Heart (tissue), 3 donors: Measurements from ENCODE around the gene RUSF1.

DNA sequence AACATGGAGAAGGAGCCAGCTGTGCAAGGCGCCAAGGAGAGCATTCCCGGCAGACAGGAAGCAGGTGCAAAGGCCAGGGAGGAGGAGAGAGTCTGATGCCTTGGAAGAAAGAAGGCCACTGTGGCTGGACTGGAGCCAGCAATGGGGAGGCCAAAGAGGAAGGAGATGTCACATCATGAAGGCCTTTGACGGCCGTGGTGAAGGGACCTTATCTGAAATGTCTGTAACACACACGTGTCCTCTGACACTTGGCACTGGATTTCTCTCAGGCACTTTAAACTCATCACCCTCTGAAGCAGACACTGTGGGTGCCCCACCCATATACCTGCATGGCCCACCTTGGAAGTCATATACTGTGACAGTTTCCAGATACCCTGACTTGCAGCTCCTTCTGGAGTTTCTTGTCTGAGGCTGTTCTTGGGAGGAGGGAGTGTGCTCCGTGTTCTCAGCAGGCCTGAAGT lies 2.0 kb upstream of the SLC5A2 start:
- RAMPAGE, long total RNA, 2 experiments, result no peak in any of the 2 experiments

DNA sequence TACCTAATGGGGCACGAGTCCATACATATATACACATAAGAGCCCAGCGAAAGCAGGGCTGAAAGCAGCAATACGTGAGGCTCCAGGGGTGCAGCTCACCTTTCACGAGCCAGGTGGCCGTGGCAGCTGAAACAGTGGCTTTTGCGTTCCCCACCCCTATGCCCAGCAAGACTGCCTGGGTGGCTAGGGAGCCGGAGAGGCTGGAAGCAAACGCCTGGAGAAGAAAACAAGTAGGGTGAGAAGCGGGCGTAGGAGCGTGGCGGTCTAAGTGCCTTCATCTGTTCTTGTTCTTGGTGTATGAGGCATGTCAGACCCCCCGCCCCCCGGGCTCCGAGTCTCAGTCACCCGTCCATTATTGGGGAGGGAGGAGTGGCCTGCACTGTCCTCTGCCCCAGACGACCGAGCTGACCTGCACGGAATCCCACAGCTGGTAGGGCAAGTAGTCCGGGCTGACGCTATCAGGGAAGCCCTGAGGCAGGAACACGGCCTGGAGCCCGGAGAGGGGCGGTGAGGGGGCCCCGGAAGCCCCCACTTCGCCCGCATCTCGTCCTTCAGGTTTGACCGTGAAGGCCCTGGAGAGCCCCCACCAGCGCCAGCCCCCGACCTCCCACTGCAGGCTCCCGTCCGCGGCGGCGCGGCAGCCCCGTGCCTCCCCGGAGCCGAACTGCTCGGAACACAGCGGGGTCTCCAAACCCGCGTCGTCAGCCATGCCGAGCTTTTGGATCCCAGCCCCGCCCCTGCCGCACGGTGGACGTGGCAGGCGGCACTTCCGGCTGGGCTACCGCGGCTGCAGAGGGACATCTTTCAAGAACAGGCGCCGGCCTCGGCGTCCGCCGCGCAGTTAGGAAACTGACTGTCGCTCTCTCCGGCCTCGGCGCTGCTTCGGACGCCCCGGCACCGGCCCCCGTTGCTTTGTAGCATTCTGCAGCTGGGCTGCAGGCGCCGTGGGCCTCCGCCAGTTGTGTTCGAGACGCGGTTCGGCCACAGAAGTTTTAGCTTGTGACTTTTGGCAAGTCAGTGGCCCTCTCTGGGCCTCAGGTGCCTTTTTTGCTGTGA lies at the start of gene RUSF1:
RUSF1 (minus strand) TSS at position 727 of the 1,056 bp plus-strand sequence.
- RAMPAGE, long total RNA, 2 experiments, result start-site peak on the plus strand in 1 of 2 experiments, centred at position 804 of the sequence, 74 reads per replicate; start-site peak on the minus strand in 2 of 2 experiments, centred at positions 718 to 720 of the sequence, 50 to 74 reads per replicate

GRCh38 chr16:31709936-31710904 lies 2.8 kb upstream of the KRBOX5 start:
- RAMPAGE, long total RNA, 2 experiments, result no peak in any of the 2 experiments

- RAMPAGE, long total RNA, 2 experiments, result no peak in any of the 2 experiments
Observed at GRCh38 chr16:32253959-32254311, 849 bp downstream of the TP53TG3D start.

DNA sequence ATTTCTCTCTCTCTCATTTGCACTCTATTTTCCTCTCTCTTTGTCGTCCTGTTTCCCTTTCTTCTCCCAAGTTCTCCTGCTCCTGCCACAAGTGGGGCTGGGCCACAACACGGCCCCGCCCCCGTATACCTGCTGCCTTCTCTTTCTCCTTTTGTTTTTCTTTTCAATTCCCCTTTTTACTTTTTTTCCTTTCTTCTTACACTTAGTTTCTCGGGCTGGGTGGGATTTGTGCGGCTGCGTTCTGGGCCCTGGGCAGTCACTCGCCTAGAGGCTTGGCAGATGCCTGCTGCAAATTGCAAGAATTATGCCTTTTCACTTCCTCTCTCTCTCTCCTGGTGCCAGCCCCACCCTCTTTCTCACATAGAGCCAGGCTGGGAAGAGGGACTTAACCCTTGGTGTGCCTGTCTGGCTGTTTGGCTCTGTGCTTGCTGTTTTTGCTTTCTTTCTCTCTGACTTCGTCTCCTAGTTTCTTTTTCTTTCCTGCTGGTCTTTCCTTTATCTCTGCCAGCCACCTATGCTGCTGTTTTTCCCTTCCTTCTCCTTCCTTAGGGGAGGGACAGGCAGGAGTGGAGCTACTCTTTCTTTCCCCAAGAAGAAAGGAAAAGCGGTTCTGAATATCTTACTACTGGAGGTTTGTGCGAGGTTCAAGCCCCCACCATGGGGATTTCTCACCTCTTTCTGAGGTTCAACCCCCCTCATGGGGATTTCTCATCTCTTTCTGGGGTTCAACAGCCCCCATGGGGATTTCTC lies 2139.6 kb downstream of the TP53TG3F start:
- RAMPAGE, long total RNA, 2 experiments, result no peak in any of the 2 experiments

- RAMPAGE, long total RNA, 2 experiments, result no peak in any of the 2 experiments
Observed at GRCh38 chr16:46743256-46743971, 4.7 kb downstream of the MYLK3 start.

GRCh38 chr16:46746654-46747349 lies 1.3 kb downstream of the MYLK3 start:
- RAMPAGE, long total RNA, 2 experiments, result start-site peak on the plus strand in 1 of 2 experiments, at chr16:46747230-46747240 at its widest, 6 reads per replicate

GRCh38 chr16:46762889-46763621 lies 14.9 kb upstream of the MYLK3 start:
- RAMPAGE, long total RNA, 2 experiments, result start-site peak on the minus strand in 2 of 2 experiments, at chr16:46763099-46763299 at its widest, 102 to 1,758 reads per replicate

GRCh38 chr16:46883174-46883689 lies 930 bp upstream of the GPT2 start:
- RAMPAGE, long total RNA, 2 experiments, result no peak in any of the 2 experiments

- RAMPAGE, long total RNA, 2 experiments, result no peak in any of the 2 experiments
Observed at GRCh38 chr16:46909442-46910114, 25.4 kb downstream of the GPT2 start.

DNA sequence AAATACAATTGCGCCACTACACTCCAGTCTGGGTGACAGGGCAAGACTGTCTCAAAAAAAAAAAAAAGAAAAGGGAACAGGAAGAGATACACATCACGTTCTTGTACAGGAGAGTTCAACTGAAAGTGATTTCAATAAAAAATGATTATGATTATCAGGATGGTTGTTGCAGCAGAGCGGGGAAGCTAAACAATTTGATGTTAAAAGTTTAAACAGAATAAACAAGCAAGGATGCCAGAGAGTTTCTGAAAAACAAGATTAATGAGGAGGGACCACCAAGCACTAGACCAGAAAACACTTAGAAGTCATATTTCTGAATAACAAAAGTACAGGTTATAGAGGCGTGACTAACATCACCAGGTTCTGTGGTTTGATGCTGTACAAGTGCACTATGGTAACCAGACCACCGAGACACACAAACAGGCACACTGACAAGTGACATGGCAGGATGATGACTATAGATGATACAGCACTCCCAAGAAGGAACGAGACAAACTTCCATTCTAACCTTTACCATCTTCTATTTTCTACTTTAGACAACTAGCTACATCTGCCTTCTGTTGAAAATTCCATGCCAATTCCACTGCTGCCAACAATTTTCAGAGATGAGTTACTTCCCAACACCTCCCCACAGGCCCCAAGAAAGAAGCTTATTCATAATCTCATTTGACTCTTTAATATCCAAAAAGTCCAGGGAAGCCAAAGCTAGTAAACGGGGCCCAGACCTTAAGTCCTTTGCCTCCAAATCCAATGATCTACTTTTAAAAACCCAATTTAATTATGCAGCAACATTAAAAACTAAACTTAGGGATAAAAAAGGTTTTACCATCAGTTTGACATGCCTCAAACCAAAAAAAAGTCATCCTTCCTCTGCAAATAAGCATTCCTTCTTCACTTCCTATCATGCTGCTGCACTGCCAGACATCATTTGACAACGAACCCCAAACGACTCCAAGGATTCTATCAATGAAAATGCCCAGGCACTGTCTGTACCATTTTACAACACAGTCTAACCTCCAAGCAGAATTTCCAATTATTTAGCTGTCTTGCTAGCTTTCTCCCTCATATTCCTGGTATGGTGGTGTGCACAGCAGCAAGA lies 11.6 kb downstream of the DNAJA2 start:
- RAMPAGE, long total RNA, 2 experiments, result no peak in any of the 2 experiments

DNA sequence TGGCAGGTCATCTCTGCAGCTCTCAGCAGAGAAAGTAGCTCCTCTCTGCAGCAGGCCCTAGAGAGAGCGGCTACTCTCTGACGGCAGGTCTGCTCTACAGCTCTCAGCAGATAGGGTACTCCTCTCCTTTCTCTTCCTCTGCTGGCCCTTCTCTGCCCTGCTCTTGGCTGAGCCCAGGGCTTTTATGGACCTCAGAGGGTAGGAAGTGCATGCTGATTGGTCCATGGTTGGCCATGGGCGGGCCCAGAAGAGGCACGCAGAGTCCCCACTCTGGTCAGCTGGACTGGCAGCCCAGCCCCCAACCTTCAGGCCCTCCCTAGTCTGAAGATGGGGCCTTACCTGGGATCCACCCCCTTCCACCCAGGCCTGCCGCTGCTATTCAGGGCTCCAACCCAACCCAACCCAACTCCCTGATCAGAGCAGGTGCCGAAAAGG lies 18.5 kb upstream of the DNAJA2 start:
- RAMPAGE, long total RNA, 2 experiments, result no peak in any of the 2 experiments

DNA sequence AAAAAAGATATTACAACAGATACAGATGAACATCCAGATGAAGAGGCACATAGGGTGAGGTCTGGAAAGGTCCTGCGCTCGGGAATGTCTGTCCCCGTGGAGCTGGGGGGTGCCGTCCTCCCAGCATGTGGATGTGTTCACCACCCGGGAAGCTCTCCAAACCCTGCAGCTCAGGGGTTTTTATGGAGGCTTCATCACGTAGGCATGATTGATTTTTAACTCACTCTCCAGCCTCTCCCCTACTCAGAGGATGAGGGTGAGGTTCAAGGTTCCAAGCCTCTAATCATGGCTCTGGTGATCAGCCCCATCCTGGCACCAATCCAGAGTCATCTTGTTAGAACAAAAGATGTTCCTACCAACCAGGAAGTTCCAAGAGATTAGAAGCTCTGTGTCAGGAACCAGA lies 85.1 kb upstream of the DNAJA2 start:
- RAMPAGE, long total RNA, 2 experiments, result no peak in any of the 2 experiments

- RAMPAGE, long total RNA, 2 experiments, result no peak in any of the 2 experiments
Observed at GRCh38 chr16:47468024-47468570, 7.0 kb downstream of the PHKB start.

- RAMPAGE, long total RNA, 2 experiments, result no peak in any of the 2 experiments
Observed at GRCh38 chr16:48251921-48252573, 4.7 kb upstream of the ABCC11 start.

DNA sequence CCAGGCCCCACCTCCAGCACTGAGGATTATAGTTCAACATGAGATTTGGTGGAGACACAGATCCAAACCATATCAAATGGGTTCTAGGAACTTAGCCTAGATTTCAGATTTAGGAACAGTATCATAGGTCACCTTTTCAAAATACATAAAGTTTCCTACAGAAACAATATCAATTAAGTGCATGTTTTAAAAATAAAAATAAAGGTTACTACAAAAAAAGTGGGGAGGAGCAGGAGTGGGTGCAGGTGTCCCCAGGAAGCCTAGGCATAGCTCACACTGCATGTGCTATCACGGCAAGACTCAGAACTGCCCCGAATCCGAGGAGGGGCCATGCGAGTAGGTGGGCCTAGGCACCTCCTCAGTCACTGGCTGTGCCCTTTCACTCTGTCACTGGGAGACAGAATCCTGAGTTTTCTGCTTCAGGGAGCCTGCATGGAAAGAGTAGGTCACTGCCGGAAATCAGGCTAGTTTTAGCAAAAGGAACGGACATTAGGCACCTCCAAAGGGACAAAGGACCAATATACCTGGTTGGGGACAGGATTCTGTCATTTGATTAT lies 43.6 kb downstream of the SIAH1 start:
- RAMPAGE, long total RNA, 2 experiments, result no peak in any of the 2 experiments

- RAMPAGE, long total RNA, 2 experiments, result no peak in any of the 2 experiments
Observed at GRCh38 chr16:48591135-48591553, 18.8 kb downstream of the N4BP1 start.

- RAMPAGE, long total RNA, 2 experiments, result no peak in any of the 2 experiments
Observed at GRCh38 chr16:48608085-48608907, 1.7 kb downstream of the N4BP1 start.

DNA sequence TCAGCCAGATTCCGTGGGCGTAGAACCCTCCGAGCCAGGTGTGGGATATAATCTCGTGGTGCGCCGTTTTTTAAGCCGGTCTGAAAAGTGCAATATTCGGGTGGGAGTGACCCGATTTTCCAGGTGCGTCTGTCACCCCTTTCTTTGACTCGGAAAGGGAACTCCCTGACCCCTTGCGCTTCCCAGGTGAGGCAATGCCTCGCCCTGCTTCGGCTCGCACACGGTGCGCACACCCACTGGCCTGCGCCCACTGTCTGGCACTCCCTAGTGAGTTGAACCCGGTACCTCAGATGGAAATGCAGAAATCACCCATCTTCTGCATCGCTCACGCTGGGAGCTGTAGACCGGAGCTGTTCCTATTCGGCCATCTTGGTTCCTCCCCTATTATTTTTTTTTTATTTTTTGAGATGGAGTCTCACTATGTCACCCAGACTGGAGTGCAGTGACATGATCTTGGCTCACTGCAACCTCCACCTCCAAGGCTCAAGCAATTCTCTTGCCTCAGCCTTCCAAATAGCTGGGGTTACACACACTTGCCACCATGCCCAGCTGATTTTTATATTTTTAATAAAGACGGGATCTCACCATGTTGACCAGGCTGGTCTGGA lies 164.3 kb upstream of the N4BP1 start:
- RAMPAGE, long total RNA, 2 experiments, result no peak in any of the 2 experiments

GRCh38 chr16:49580753-49580962 lies 207.1 kb downstream of the C16orf78 start:
- RAMPAGE, long total RNA, 2 experiments, result no peak in any of the 2 experiments